Breast epithelium (tissue), 2 donors: ENCODE measurements around a stretch of chr20.

DNA sequence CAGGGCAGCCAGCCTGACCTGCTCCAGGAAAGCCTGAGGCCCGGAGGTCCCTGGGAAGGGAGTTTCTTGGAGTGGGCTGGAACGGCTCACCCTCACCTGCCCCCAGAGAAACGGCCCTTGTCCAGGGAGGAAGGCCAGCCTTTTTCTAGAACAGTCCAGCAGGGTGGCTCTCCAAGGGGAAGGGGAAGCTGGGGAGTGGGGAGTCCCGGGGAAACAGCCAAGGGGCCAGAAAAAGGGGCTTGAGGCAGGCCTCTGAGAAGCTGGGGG lies 440 bp upstream of the ZMYND8 start:
- PRO-cap, result no peak
- RAMPAGE, long total RNA, 2 experiments, result no peak in any of the 2 experiments

- PRO-cap, result bidirectional peak, plus-strand start at chr20:47357899, minus-strand start at chr20:47357577
- RAMPAGE, long total RNA, 2 experiments, result start-site peak on the plus strand in 1 of 2 experiments, at chr20:47357885-47357908 at its widest, 8 reads per replicate; start-site peak on the minus strand in 1 of 2 experiments, at chr20:47357796-47357804 at its widest, 20 reads per replicate
These were observed 997 bp upstream of the ZMYND8 start for GRCh38 chr20:47357273-47358119.

DNA sequence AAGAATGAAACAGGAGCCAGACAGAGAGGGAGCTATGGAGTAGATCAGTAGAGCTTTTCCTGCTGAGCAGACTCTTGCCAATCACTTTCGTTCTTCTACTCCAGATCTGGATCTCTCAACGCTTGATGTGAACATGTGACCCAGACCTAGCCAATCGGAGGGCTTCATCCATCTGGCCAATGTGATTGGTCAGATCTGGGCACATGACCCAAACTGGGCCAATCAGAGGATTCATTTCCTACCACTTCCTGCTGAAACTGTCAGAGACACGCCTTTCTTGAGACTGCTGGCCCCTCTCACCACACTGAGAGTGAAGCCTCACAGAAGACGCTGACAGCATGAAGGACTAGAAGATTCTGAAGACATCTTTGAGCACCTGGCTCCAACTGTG lies 44.2 kb upstream of the ZMYND8 start:
- PRO-cap, result no peak
- RAMPAGE, long total RNA, 2 experiments, result no peak in any of the 2 experiments

DNA sequence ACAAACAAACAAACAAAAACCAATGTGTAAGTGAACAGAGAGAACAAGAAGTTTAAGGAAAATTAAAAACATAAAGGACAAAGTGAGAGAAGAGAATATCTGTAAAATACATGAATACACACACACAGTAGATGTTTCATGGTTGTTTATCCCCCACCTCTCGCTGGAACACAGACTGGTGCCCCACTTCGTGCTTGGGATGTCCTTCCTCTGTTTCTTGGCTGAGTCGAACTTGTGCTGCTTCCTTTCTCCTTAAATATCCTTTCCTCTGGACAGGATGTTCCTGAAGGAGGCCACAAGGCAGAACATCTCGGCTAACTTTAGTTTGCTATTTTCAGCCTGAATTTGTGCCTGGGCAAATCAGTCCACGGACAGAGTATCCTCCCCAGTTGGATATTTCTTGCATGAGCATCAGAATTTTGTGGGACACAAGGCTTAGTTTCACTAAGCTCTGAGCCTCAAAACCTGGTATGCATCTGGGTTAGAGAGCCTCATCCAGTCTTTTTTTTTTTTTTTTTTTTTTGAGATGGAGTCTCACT lies 54.7 kb upstream of the ZMYND8 start:
- PRO-cap, result no peak
- RAMPAGE, long total RNA, 2 experiments, result no peak in any of the 2 experiments

- PRO-cap, result no peak
- RAMPAGE, long total RNA, 2 experiments, result no peak in any of the 2 experiments
These were observed 108.7 kb downstream of the NCOA3 start for GRCh38 chr20:47610373-47610811.

DNA sequence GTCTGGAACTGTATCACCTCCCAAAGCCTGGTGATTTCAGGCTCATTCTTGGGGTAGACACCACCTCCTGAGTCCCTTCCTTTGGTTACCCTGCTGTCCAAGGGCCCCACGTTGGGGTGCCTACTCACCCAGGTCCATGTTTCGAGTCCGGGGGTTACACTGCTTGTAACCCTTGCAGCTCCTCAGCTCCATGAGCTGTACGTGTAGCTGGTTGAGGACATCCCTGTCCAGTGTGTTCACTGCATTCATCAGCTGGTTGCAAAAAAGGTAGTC lies 123.7 kb downstream of the SULF2 start:
- PRO-cap, result no peak
- RAMPAGE, long total RNA, 2 experiments, result no peak in any of the 2 experiments

- PRO-cap, result no peak
- RAMPAGE, long total RNA, 2 experiments, result no peak in any of the 2 experiments
These were observed 123.0 kb downstream of the SULF2 start for GRCh38 chr20:47662020-47662934.

DNA sequence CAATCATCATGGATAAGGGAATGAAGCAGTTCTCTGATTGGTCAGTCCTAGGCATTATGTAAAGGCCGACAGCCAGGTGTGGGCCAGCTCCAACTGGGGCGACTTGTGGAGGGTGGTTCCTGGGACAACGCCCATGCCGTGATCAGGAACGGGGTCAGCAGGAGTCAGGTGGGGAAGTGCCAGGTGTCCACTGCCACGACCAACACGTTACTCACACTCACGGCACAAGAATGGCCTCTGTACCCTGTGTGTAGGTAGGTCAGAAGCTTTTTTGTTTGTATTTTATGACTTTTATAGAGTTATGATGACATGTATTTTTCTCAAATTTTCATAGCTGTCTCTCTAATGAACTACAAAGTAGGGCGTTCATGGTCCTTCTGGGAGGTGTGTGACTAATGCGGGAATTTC lies 407.0 kb upstream of the SULF2 start:
- PRO-cap, result no peak
- RAMPAGE, long total RNA, 2 experiments, result no peak in any of the 2 experiments

DNA sequence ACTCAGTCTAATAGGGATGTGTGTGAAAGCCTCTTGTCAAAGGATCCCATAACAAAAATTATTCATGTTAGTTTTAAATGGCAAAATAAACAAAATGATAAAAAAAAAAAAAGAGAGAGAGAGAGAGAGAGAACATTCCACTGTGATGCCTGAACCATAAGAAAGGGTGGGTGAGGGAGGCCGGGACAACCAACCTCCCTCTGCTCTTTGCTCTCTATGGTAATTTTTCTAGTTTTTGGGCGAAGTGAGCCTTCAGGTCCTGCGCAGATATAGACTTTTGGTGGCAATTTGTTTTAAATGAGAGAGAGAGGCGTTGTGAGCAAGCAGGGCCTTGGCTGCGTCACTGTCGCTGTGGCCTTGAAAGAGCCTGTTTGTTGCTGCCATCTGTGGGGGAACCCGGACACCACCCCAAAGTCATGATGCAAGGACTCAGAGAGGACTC lies 462.5 kb upstream of the SULF2 start:
- PRO-cap, result no peak
- RAMPAGE, long total RNA, 2 experiments, result no peak in any of the 2 experiments

DNA sequence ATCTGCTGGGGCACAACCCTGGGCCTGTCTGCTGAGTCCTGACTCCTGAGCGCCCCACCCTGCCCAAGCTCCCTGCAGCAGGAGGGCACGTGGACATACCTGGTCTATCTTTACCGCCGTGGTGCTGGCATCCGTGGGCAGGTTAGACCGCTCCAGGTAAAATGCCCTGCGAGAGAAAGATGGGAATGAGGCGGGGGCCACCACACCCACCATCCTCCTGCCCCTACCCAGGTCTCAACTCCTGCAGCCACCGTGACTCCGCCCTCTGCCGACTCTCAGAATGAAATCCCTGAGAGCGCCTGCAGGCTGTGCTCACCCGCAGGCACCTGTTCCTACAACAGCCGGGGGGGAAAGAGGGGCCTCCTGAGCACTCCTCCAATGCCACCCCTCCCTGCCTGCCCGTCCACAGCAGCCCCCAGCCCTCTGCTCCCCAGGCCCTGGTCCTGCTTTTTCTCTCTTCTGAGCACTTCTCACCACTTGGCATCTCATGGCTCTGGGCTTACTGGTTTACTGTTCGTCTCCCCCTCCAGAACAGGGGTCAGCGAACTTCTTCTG lies 197.1 kb downstream of the PREX1 start:
- PRO-cap, result no peak
- RAMPAGE, long total RNA, 2 experiments, result no peak in any of the 2 experiments

GRCh38 chr20:48652953-48653594 lies 174.7 kb downstream of the PREX1 start:
- PRO-cap, result no peak
- RAMPAGE, long total RNA, 2 experiments, result no peak in any of the 2 experiments

- PRO-cap, result no peak
- RAMPAGE, long total RNA, 2 experiments, result no peak in any of the 2 experiments
These were observed 169.8 kb downstream of the PREX1 start for GRCh38 chr20:48658099-48658397.

DNA sequence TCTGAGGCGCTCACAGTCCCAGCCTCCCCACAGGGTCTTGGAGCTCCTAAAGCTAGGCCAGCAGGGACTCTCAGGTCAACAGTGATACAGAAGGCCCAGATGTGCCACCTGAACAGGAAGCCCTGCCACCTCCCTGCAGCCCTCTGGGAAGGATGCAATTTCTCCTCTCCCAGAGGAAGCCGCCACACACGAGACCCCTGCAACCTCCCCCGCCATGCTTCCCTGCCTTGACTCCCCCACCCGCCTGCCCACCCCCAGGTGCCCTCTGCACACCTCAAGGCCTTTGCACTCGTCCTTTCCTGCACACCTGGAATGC lies 158.9 kb downstream of the PREX1 start:
- PRO-cap, result no peak
- RAMPAGE, long total RNA, 2 experiments, result no peak in any of the 2 experiments

DNA sequence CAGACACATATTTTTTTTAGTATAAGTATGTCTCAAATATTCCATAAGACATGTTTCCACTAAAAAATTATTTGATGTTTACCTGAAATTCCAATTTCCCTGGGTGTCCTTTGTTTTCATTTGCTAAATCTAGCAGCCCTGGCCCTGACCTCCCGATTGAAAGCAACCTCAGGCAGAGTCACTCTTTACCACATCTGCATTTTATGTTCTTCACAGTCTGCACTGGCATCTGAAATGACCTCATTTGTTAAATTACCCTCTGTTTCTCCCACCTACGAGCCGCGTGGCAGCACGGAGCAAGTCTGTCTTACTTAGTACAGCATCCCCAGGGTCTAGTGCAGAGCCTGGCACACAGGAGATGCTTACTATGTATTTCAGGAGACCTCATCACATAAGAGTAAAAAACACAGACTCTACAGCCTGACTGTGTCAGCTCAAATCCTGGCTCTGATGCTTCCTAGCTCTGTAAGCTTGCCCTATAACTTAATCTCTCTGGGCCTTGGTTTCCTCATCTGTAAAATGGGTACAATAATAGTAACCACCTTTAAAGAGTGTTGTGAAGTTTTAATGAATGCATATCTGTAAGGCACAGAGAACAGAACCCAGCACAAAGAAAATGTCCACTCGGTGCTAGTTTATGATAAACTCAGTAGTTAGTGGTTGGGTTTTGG lies 88.3 kb downstream of the PREX1 start:
- PRO-cap, result no peak
- RAMPAGE, long total RNA, 2 experiments, result no peak in any of the 2 experiments

DNA sequence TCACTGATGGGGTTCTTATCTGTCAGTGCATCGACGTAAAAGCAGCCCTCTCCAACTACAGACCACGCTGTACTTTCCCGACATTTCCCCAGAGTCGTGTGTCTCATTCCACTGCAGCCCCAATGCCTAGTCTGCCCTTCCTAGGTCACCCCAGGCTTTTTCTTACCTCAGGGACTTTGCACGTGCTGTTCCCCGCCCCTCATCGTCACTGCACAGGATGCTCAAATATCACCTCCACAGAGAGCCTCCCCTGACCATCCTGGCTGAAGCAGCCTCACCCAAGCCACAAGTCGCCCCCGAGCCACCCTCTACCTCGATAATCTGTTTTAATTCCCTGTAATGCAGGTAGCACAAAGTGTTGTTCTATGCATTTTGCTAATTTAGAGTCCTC lies 60.2 kb downstream of the PREX1 start:
- PRO-cap, result no peak
- RAMPAGE, long total RNA, 2 experiments, result no peak in any of the 2 experiments

- PRO-cap, result bidirectional peak, plus-strand start at chr20:48774278, minus-strand start at chr20:48774057
- RAMPAGE, long total RNA, 2 experiments, result no peak in any of the 2 experiments
These were observed 53.8 kb downstream of the PREX1 start for GRCh38 chr20:48773803-48774627.

- PRO-cap, result no peak
- RAMPAGE, long total RNA, 2 experiments, result no peak in any of the 2 experiments
These were observed 1.7 kb downstream of the PREX1 start for GRCh38 chr20:48825747-48826775.

DNA sequence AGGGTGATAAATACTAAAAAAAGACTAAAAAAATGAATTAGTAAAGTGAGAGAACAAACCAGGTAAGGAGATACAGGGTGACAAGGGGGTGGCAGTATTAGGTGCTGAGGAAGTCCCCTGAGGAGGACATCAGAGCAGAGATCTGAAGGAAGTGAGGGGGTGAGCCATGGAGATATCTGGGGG lies 9.9 kb downstream of the ARFGEF2 start:
- PRO-cap, result no peak
- RAMPAGE, long total RNA, 2 experiments, result no peak in any of the 2 experiments

- PRO-cap, result no peak
- RAMPAGE, long total RNA, 2 experiments, result no peak in any of the 2 experiments
These were observed 36.2 kb downstream of the ARFGEF2 start for GRCh38 chr20:48957636-48958206.

GRCh38 chr20:49009100-49009597 lies 37.0 kb upstream of the CSE1L start:
- PRO-cap, result no peak
- RAMPAGE, long total RNA, 2 experiments, result no peak in any of the 2 experiments